ENCODE results near the genes TMEM51 and FHAD1.

GRCh38 chr1:13731972-13732198 is 31.9 kb downstream of the PRDM2 start:
- RRBS = no CpG with 5 or more reads among the region's 3 CpGs

- RRBS = no CpG with 5 or more reads among the region's 3 CpGs
Measured at GRCh38 chr1:13754533-13754788, 54.5 kb downstream of the PRDM2 start.

DNA sequence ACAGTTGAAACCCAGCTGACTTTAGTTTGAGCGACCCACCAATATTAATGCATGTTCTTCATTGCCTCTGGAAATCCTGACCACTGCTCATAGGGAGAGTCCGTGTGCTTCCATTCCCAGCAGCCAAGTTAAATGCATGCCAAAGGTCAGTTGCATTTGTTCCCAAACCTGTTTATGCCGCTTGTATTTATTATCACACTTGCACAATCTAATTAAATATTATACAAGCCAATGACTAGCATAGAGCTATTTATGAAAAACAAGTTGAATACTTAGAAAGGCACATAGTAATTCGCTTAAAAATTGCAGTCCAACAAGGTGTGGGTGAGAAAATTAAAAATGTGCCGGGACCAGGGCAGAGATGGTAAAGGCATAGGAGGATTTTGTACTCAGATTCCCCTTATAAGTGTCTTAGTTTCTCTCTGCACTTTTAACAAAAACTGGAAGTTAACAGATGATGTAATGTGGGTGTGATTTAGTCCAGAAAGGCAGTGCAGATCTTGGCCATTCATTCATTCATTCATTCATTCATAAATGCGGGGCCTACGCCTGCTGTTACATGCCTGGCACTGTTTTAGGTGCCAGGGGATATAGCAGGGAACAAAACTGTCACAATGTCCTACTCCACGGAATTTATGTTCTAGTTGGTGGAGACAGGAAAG is 99.7 kb downstream of the PRDM2 start:
- RRBS = no CpG with 5 or more reads among the region's 8 CpGs

DNA sequence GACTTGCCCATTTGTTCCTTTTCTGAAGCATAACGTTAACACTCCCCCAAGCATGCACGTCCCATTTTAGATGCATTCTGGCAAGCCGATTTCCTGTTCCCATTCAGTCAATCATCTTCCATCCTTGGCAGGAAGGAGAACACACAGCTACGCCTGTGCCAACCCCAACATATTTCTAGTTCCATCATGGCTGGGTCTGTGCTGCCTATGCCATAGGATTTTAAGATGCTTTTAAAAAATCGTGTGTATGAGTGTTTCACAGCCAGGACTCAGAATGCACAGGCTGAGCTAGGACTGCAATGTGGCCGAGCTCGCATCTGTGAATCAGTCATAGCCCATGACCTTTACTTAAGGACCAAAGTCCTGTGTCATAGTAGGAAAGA is 408.7 kb downstream of the PRDM2 start:
- RRBS = no CpG with 5 or more reads among the region's 7 CpGs

GRCh38 chr1:14758427-14759241 is 160.1 kb downstream of the KAZN start:
- RRBS = no CpG with 5 or more reads among the region's 6 CpGs

DNA sequence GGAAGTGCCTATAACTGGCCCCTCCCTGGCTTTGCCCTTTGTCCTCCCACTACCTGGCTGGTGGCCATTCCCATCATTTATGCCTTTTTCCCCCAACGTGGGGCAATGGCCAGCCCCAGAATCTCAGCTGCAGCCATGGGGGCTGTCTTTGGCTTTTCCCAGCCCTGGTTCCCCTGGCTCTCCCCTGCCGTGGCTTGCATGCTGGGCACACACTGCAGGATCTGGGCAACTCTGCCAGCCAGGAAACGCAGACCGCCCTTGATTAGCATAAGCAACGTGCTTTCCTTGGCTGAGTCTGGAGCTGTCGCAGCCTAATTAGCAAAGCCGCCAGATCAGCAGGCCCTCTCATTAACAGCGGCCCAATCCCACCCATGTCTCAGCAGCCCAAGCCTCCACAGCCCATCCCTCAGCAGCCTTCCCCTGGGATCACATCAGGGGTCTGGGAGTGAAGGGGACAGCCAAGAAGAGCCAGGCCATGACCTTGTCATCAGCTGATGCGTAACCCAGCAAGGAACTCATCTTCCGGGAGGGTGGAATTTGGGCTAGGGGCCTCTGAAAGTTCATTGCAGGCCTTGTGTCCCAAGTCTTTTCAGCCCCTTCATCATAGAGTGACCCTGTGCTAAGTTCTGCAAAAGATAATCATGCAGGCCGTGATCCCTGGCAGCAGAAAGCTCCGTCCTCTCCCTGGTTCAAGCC is 258.3 kb upstream of the TMEM51 start:
- RRBS = no CpG with 5 or more reads among the region's 12 CpGs

- RRBS = no CpG with 5 or more reads among the region's 20 CpGs
Measured at GRCh38 chr1:14929087-14930186, 224.1 kb upstream of the TMEM51 start.

- RRBS = no CpG with 5 or more reads among the region's 4 CpGs
Measured at GRCh38 chr1:15028243-15028509, 125.4 kb upstream of the TMEM51 start.

DNA sequence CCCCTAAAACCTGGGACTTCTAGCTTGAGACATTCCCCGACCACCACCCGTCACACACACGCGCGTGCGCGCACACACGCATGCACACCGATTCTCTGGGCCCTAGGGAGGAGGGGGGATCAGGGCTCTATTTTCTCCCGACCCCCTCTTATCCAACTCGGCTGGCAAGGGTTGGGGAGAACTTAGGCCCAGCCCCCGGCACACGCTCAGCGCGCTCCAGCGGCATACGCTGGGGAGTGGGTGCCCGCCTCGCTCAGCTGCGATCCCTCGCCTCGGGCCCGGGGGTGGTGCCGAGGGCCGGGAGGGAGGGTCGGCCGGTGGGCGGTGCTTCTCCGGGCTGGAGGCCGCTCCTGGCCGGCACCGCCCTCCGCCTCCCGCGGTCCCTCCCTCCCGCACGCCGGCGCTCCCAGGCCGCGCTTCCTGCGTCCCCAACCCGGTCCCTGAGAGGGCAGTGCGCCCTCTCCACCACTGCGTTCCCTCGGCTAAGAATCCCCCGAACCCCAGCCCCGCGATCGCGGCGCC is at the start of gene TMEM51:
Gene TMEM51 (plus strand): TSS at position 409 of the 522 bp plus-strand sequence.
- RRBS = 1% methylated on average over 25 of the region's 52 CpGs

DNA sequence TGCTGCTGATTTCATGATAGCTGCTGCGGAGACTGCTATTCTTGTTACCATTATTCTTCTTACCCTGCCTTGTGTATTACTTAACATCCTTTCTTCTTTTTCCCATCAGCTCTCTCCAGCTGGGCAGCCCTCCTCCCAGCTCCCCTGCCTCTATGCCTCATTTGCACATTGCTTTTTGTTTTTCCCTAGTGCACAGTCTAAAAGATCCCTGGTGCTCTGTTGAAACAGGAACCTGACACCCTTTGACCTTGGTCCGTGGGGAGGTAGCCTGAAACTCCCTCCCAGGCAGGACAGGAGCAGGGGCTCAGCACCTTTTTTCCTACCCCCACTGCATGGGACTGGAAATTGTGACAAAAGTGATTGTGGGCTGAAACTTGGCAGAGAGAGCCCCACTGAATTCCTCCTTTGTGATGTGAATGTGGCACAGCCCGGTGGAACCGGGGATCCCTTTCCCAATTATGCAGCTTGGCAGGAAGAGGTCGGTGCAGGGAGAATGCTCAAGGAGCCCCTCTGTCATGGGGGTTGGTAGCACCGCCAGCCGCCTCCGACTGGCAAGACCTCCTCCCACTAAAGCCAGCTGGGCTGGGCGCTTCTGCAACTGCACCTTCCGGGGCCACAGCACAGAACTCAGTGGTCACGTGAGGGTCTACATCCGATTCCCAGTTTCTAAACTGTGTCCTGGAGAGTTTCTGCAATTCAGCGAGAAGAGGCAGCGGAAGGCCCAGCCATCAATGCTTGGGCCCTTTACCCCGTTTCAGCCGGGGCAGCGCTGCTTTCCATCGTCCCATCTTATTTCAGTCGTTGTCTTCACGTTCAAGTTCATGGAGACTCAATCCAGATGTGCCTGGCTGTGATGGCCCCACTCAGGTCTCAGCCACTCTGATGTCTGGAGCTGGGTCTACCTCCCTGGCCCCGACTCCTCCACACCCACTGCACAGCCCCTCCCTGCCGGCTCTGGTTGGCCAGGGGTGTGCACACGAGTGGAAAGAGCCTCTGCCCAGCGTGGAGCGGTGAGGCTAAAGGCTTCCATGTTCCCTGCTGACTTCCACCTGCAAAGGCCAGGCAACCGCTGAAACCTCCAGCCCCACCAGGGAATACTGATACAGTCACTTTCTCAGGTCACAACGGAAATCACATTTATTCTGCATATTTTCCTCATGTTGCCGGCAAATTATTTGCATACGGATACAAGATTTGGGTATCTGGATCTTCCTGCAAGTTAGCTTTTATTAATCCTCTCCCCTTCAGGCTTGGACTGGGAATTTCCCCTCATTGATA is 39.9 kb upstream of the FHAD1 start:
- RRBS = no CpG with 5 or more reads among the region's 29 CpGs

GRCh38 chr1:15218974-15219741 is 27.9 kb upstream of the FHAD1 start:
- RRBS = no CpG with 5 or more reads among the region's 17 CpGs

- RRBS = 2% methylated on average over 5 of the region's 54 CpGs
Measured at GRCh38 chr1:15246825-15247556, at the start of gene FHAD1. FHAD1 (plus strand) TSS chr1:15247223.

DNA sequence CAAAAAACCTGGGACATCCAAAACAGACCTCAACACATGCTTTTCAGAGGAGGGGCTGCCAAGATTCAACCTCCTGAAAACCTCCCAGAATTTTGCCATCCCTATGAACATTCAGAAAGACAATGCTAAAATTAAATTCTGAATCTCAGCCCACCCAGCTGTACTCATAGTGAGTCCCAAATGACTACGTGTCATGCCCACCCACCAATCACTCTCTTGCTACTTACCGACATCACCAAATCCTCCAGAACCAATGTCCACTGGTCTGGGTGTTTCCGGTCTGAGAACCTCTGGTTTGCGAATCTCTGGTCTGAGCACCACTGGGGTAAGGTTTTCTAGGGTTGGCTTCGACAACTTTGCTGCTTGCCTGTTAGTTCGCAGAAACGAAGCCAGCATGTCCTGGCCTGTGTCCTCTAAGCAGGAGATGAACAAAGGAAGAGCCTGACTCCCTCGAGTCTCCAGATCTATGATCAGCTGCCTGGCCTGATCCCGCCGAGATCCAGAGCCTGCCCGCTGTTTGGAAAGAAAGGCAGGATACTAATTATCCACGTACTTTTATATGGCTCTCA is 6.0 kb downstream of the CASP9 start:
- RRBS = no CpG with 5 or more reads among the region's 12 CpGs

GRCh38 chr1:15669142-15669654 is 9.7 kb downstream of the RSC1A1 start:
- RRBS = no CpG with 5 or more reads among the region's 10 CpGs

GRCh38 chr1:15689167-15689651 is 5.1 kb downstream of the PLEKHM2 start:
- RRBS = no CpG with 5 or more reads among the region's 11 CpGs

DNA sequence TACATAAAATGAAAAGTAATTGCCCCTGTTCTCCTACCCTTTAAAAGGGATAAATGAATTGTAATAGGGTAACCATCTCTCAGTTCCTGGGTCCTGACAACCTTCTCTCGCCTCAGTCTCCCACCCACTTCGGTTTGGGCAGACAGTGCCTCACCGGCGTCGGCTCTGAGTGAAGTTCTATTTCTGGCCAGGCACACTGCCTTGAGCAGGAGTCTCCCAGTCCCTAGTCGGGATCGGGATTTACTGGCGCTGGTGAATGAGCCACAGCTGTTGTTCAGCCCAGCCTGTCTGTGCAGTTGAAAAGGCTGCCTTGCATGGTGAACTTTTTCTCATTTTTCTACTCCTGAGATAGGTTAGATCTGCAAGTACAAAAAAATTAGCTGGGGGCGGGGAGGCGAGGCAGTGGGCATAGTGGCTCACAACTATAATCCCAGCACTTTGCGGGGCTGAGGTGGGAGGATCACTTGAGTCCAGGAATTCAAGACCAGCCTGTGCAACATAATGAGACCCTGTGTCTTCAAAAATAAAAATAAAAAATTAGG is 7.4 kb downstream of the PLEKHM2 start:
- RRBS = no CpG with 5 or more reads among the region's 11 CpGs

DNA sequence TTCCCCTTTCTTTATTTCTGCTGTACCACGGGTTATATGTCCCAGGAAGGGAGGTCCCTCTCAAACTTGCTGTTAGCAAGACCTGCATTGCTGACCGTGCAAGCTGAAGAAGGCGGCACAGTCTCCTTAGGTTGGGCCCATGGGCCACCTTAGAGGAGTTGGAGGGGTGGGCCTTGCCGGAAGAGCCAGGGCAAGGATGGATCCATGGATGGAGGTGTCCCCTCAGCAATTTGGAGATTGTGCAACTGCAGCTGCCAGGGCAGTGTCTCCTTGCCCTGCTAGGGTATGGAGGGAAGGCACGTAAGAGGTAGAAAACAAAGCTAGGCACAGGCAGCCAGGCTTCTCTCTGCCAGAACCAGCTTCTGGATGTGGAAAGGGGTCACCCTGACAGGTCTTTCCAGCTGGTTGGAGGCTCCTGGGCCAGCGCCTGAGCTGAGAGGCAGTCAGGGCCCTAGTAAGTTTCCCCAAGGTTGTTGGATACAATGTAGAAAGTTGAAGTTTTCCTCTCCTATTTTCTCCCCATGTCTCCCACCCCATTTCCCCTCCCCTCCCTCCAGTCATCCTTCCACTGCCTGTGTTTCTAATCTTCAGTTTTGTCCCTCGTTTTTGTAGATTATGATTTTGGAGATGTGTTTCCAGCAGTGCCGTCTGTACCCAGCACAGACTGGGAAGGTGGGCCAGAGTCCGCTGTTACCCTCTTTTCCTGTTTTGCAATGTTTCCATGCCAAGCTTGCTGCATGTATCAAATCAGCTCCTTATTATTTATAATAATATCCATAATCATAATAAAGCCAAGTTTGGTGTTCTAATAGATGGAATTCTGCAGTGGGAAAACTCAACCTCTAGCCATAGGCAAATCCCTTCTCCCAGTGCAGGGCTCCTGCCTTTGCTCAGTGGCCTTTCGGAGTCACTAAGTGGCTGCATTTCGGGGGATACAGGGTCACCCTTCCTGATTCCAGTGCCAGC is 15.1 kb upstream of the SLC25A34 start:
- RRBS = no CpG with 5 or more reads among the region's 11 CpGs

DNA sequence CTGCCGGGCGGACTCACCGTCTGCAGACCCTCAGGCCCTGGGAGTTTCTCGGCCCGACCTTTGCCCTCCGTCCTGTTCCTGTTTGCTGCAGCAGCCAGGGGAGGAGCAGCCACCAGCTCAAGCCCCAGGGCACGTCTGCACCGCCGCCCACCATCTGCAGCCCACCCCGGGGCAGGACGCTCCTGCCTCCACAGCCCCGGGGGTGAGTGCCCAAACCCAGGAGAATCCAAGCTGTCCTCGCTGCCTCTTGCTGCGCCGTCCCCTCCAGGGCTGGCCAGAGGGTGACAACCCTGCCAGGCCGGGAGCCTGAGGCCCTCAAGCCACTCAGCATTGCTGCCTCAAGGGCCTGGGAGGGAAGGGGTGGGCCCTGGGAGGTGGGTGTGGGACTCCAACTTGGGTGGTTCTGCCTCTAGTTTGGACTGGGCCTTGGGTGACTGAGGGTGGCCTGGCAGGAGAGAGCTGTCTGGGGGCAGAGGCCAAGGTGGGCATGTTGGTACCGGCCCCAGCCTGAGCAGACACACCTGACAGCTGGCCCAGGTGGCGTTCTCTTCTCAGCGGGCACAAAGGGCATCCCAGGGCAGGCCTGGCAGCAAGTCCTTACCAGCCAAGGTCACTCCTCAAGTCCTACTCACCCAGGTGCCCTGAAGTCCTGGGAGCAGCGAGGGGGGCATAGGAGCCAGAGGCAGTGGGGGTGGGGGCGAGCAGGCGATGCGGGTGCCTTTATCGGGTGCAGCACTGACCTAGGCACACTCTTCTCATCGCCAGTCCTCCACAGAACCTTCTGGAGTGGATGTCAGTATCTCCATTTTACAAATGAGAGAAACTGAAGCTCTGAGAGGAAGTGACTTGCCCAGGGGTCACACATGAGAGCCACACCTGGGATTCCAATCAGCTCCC is 895 bp upstream of the SLC25A34 start:
- RRBS = no CpG with 5 or more reads among the region's 25 CpGs

DNA sequence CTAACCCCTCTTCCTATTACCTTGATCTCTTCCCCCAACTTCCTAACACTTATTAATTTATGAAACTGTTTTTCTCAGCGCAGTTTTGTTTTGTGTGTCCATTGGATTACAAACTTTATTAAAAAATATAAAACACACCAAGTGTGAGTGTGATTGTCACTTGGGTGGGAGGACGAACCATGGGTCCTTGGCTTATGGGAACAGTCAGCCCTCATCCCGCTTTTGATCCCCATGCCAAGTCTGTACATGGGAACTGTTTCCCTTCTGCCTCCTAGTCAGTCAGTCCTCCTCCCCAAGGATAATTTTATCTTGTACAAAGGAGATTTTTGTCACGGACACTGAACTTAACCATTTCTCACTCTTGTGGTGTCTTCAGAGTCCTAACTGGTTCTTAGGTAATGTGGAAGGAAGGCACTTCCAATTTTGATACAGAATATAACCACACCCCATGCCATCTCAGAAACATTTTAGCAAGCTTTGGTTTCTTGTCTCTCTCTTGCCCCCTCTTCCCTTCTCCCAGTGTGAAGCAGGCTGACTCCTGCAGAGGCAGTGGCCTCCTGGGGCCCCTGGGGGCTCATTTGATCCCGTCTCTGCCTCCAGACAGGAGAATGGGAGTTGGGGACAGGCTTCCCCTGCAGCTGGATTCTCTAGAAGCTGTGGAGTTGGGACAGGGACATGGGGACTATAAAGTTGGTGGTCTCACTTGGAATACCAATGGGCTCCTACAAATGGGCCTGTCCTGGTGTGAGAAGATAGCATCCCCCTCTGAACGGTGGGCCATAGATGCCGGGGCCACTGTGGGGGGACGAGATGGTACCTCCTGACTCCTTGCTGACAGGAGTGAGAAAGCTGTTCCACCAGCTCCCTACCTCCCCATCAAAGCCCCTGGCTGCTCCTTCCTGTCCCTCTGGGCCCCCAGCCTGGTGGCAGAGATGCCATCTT is 35.3 kb downstream of the ZBTB17 start:
- RRBS = no CpG with 5 or more reads among the region's 8 CpGs

GRCh38 chr1:15945428-15945956 is 30.4 kb downstream of the ZBTB17 start:
- RRBS = 94% methylated on average over 4 of the region's 23 CpGs